Duodenum (tissue), 1 donor: ENCODE measurements around a stretch of chr14.

- PRO-cap: no peak
Observed at GRCh38 chr14:93759458-93760481, 28.5 kb downstream of the PRIMA1 start.

- PRO-cap: no peak
Observed at GRCh38 chr14:93926591-93927276, 410 bp upstream of the FAM181A start.

DNA sequence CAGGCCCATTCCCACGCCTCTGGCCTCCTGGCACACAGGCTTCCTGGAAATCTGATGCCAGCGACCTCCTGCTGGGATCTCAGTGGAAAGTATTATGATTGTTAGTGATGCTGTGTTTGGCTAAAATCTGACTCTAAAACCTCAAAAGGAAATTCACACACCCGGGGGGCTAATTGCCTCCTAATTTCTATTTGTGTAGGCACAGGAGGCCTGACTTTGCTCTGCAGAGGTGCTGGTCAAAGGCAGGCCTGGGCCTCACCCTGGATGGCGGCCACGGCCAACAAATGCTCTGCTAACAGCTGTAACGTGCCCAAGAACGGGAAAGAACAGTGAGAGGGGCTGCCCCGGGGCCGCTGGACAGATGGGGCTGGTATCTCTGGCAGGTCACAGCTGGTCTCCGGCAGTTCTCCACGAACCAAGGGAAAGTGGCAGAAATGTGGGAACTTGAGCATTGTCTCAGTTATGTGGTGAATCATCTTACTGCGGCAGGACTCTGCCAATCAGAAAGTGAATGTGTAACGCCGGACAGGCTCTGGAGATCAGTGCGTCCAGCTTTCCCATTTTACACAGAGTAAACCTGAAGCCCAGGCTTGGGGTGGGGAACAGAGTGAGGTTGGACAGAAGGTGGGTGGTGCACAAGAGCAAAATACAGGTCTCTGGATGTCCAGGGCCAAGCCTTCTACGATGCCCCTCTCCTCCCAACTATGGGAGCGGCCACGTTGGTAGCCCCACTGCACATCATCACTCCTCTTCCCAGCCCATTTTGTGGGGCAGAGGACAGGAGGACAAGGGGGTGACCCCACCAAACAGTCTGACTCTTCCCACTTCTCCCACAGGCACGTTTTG lies 14.4 kb downstream of the FAM181A start:
- PRO-cap: no peak

DNA sequence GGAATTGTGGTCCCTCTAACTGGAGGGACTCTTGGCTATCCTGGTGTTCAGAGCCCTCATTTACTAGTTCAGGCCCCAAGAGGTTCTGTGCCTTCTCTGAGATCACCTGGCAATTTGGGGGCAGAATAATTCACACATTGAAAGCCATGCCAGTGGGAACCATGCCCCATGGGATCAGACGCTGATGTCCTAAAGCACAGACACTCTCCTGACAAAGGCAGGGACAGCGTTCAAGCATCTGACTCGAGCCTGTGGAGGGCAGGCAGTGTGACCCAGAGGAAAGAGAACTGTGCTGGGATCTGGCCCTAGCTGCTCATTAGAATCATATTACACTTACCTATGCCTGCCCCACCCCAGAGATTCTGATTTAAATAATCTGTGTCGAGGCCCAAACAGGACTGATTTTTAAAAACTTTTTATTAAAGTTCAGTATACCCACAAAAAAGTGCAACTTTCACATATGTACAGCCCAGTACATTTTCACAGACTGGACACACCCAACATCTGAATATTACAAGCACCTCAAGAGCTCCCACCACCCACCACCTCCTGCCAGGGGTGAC lies 2.4 kb upstream of the ASB2 start:
- PRO-cap: no peak

DNA sequence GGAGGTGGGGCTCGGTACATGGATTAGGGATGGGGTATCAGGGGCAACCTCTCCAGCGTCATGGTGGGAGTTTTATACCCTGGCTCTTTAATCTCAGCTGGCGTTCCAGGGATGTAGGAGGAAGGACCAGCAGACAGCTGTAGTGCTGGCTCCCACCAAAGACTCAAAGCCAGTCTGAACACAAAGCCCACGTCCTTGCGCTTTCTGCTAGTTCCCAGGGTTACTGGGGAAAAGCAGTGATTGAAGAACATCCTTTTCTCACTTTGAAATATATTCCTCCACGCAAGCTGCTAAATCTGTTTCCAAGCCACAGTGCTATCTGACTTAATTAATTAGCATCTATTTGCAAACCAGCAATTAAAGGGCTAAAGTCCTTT lies 5.3 kb downstream of the OTUB2 start:
- PRO-cap: unidirectional peak, minus-strand start at position 201 of the sequence

GRCh38 chr14:94078270-94078712 lies 2.7 kb downstream of the DDX24 start:
- PRO-cap: no peak

DNA sequence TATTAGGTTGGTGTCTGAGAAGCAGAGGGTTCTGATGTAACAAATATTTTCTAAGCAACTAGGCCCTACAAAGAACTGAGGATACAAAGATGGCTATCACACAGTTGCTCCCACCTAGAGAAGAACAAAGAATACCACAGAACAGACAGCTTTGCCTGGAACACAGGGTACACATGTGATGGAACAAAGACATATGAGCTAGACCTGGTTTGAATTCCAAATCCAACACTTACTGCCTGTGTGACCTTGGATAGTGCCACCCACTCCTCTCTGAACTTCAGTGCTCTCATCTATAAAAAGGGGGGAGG lies 1.3 kb downstream of the DDX24 start:
- PRO-cap: no peak

DNA sequence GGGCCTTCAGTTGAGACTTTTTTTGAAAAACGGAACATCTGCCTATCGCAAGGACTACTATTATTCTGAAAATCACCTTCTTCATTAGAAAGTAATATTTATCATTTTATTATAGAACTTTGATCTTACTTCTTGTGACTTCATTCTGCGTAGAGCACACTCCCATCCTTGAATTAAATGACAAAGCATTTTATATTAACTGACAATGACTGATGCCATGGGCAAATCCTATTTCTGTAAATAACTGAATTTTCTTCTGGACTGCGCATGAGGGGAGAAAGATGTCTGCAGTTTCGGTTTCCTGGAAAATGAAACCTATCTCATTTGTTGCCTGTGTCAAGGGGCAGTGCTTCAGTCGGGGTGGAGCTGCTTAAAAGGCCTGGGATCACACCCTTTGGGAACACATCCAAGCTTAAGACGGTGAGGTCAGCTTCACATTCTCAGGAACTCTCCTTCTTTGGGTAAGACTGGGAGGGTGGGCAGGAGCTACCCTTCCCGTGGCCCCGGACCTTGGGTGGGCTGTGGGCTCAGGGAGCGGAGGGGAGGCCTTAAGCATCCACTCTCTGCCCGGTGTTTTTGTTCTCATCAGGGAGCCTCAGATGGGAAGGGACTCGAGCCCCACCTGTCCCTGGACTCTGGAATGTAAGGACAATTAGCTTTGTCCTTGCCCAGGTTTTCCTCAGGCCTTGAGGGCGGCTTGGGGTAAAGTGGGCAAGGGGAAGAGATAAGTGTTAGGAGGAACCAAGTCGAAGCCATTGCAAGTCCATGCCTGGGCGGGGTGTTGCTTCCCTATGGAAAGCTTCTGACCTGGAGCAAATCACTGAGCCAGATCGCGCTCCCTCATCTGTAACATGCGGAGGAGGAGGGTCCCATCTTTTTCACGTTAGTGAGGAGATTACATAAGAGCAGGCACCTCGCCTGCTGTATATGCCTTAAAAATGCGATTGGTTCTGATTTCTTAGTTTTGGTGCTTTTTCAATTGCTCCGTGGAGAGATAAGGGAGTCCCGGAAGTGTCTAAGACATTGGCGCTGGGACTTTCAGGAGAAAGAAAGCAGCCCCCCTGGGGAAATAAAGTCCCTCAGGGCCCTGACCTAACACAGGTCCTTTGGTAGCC lies 18.7 kb downstream of the IFI27L2 start:
- PRO-cap: bidirectional peak, plus-strand start at position 400 of the sequence, minus-strand start at position 294 of the sequence

DNA sequence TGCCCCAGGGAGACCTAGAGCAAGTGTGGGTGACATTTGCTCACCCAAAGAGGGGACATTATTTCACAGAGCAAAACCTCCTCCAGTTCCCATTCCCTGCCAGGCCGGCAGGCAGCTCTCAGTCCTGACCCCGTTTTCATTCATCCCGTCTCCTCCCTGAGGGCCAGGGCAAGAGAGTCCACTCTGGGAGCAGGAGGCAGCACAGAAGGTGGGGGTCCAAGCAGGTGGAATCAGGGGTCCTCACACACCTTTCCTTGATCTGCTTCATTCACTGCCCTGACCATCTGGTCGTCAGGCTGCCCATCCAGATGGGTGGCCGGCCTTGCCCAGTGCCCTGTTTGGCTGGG lies 2.3 kb downstream of the SERPINA10 start:
- PRO-cap: no peak

- PRO-cap: no peak
Observed at GRCh38 chr14:94377008-94378109, 11.0 kb downstream of the SERPINA1 start.

GRCh38 chr14:94480856-94481117 lies 4.8 kb upstream of the SERPINA9 start:
- PRO-cap: no peak

GRCh38 chr14:94598595-94599645 lies 13.3 kb upstream of the SERPINA3 start:
- PRO-cap: no peak

DNA sequence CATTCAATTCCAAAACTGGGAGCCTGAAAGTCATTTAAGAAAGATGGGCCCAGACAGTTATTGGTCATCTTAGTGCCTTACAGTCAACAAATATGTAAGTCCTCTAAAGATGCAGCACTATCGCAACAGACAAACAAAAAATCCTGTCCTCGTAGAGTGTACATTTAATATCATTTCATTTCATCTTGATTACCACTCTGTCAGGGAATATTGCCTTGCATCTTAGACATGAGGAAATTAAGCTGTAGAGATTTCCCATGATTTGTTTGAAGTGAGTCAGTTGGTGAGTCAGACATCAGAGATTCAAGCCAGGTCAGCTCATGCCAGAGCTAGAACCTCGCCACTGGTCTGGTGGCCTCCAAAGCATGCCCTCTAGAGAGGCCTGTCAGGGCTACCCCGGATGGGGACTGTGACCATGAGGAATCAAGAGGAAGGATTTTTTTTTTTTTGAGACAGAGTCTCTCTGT lies 1.6 kb upstream of the SERPINA3 start:
- PRO-cap: no peak

DNA sequence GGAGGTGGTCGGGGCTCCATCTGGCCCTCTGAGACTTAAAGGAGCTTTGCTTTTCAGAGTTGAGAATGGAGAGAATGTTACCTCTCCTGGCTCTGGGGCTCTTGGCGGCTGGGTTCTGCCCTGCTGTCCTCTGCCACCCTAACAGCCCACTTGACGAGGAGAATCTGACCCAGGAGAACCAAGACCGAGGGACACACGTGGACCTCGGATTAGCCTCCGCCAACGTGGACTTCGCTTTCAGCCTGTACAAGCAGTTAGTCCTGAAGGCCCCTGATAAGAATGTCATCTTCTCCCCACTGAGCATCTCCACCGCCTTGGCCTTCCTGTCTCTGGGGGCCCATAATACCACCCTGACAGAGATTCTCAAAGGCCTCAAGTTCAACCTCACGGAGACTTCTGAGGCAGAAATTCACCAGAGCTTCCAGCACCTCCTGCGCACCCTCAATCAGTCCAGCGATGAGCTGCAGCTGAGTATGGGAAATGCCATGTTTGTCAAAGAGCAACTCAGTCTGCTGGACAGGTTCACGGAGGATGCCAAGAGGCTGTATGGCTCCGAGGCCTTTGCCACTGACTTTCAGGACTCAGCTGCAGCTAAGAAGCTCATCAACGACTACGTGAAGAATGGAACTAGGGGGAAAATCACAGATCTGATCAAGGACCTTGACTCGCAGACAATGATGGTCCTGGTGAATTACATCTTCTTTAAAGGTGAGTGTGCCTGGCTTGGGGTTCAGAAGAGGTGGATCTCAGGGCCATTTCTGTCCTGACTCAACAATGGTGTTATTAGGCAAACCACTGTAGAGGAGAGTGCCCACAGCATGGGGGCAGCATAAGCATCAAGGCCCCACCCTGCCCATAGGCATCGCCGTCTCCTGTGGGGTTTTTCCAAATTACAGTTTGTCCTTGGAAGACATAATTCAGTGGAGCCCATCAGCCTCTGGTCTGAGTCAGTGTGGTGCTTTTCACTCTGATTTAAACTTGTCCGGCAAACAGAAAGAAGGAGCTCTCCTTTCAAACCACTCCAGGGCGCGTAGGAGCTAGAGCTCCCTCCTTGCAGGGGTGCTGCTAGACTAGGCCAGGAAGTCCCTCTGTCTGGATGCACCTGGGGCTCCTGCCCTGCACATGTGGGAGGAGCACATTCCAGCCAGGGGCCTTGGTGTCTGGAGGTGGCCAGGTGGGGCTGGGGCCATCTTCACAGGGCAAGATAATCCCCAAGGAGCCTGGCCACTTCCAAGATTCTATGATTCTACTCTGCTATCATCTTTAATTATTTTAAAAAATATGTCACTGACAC lies 2.6 kb downstream of the SERPINA3 start:
- PRO-cap: no peak

DNA sequence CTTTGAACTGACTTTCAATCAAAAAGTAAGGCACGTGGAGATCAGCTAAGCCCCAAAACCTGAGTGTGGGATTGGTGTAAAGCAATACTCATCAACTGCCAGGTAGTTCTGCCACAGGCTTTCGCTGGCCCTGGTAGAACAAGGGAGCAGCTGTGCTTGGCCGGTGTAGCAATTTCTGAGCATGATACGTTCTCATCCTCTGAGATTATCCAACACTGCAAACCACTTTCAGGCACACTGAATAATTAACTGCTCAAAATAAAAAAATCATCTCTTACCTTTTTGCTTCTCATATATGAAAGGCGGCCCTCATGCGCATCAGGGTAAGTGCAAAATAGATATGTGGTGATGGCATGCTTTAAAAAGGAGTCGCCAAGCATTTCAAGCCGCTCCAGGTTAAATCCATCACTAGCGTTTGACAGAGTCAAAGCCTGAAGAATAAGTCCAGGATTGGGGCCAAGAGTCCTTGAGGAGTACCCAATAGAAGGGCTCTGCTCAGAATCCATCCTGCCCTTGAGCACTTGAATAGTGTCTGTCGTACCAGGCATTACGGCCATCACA lies 54.2 kb downstream of the DICER1 start:
- PRO-cap: no peak

DNA sequence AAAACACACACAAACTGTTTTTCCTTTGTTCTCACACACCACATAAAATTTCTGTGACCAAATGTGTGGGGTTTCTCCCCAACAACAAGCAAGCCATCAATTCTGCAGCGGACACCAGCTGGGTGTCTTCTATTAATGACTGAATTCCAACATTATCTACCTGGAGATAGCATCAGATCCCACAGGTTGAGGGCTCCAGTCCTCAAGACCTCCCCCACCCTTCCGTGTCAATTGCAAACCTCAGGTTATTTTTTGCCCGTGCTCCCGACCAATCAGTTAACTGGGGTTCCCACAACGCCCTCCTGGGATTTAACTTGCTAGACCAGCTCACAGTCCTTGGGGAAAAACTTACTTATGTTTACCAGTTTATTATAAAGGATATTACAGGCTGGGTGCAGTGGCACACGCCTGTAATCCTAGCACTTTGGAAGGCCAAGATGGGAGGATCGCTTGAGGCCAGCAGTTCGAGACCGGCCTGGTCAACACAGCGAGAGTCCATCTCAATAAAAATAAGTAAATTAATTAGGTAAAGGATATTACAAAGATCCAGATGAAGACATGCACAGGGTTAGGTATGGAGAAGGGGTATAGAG lies 9.7 kb downstream of the DICER1 start:
- PRO-cap: no peak

DNA sequence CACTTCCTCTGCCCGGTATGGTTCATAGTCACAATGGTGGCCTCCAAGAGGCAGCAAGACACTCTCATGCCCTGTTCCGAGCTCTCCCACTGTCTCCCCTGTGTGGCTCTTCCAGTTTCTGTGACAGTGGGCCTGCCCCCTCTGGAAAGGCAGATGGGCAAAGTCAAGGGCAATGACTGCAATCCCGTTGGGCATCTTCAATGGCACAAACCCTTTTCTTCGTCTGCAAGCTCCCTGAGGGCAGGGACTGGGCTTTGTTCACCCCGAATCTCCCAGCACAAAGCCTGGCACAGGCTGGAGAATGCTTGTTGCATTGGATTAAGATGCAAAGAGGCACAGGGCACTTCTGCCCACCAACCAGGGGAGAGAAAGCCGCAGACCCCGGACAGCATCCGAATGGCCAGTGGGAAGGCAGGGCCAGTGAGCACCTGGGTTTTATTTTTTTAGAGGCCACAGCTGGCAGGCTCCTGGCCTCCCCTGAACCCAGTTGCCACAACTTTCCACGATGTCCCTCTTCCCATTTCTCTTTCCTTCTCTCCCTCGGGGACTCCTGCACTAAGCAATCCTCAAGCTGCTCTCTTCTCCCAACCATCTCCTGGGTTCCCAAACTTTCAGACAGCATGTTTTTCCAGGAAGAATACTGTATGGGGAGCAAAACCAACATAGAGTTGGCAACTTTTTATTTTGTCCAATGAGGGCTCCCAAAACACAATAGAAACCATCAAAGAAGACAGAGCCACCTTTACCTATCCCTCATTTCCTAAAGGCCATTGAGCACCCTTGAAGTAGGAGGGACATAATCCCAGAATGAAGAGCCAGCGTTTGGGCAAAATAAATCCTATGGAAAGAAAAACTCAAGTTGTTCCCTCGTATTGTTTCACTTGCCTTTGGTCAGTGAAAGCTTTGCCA lies 92.7 kb upstream of the CLMN start:
- PRO-cap: no peak

DNA sequence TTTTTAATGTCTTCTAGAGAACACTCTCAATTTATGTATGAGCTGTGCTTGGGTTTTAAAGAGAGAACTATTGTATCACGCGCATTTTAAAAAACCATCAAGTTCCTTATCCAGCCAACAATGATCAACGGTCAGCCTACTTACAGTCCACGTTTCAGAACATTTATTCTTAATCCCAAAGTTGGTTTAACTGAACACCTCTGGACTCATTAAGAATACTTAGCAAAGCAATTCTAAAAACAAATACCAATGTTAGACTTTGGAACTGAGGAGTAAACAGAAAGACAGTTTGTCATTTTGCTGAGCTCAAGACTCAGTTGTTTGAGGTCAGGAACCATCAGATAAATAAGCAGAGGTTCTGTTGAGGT lies 72.5 kb downstream of the SYNE3 start:
- PRO-cap: no peak

DNA sequence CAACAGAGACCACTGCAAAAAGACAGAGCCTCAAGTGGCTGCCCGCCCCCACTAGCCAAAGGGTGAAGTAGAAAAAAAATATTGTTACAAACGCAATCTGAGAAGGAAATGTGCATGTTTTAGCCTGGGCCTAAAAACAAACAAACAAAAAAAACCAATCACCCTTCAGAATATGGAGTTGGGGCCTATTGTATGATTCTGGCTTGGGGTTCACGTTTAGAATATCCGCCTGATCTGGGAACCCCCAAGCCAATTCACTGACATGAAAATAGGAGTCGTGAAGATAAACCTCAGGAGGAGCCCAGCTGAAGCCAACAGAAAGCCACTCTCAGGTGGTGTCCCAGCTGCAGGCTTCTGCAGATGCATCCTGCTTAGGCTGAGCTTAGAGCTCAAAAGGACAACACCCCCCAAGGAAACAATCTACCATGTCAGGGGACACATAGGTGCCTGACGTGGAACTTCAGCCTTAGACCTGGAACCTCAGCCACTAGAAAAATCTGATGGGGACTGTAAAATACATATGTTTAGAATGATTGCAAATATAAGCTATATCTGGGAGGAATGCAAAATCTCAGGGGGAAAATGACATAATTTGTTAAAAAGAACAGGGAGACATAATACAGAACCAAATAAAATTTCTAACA lies 51.9 kb downstream of the SYNE3 start:
- PRO-cap: no peak

- PRO-cap: no peak
Observed at GRCh38 chr14:95535771-95536604, 1.1 kb downstream of the GLRX5 start.